CD14-positive monocyte (primary cell): ENCODE data around the genes ARL15, SNX18 and DHX29.

- CAGE, long polyA plus RNA = no peak
Observed at GRCh38 chr5:53616126-53616478, 55.7 kb downstream of the NDUFS4 start.

DNA sequence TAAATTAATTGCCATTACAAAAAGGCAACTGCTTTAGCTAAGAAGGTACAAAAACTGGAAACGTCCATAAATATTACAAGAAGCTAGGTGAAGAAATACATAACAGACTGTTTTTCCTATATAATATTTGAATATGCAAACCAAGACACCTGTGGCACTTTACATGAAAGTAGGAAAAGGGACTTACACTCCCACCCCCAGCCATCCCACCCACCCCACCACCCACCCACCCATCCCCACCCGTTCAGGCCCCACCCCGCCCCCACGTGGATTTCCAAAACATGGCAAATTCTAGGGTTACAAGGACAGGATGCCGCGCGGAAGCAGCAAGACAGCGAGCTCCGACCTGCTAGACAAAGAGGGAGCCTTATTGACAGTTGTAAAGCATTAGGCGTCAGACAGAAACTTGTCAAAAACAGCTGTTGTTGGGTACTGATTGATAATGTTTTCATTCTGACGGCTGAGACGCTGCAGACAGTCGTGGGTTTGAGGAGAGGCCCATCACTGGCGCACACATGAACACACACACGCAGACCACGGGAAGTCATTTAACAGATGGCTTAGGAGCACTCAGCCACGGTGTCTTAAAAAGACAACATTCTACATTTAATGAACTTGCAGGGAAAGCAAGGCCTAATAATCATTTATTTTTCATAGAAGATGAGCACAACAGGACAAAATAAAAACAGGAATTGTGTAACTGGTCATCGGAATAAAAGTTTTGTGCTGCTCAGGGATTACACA lies 323.9 kb downstream of the NDUFS4 start:
- CAGE, long polyA plus RNA = no peak

DNA sequence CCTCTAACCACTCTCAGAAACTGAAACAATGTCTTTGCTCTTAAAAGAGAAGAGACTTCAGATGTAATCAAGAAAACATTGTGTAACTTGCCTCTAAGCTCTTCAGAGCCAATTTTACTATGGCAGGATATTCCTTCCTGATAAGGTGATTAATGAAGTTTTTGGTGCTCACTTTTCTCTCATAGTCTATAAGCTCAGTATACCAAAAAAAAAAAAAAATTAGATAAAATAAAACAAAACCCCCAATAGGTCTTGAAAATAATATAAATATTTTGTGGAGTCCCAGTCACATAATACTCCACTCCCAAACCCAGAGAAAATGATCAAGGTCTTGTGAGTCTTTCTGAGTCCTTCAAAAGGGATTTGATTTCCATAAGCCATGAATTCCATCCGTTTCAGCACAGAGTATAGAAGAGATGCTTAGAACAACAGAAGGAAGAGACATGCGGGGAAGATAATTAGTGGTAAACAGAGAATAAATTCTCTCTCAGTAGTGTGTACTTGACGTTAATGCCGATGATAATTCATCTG lies 325.5 kb downstream of the NDUFS4 start:
- CAGE, long polyA plus RNA = no peak

DNA sequence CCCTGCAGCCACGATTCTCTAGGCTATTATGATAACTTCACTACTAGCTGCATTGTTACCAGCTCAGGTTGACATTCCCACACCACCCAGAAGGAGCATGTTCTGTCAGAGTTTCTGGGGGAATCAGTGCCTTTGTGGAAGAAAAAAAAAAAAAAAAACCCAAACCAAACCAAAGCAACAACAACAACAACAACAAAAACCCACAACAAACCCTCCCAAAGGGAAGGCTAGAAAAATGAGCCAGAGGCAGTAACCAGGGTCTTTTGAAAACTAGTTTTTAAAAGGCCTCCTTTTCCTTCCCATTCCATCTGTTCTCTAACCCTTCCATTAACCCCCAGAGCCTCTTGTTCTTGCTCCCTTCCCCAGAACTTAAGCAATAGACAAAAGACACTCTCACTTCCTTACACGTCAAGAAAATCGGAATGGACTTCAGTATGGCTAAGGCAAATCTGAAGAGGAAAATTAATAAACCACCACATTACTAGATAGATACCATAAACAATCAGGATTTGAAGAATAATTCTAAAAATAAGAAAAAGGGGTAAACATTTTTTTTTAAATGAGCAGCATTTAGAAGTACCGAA lies 292.8 kb downstream of the ARL15 start:
- CAGE, long polyA plus RNA = no peak

DNA sequence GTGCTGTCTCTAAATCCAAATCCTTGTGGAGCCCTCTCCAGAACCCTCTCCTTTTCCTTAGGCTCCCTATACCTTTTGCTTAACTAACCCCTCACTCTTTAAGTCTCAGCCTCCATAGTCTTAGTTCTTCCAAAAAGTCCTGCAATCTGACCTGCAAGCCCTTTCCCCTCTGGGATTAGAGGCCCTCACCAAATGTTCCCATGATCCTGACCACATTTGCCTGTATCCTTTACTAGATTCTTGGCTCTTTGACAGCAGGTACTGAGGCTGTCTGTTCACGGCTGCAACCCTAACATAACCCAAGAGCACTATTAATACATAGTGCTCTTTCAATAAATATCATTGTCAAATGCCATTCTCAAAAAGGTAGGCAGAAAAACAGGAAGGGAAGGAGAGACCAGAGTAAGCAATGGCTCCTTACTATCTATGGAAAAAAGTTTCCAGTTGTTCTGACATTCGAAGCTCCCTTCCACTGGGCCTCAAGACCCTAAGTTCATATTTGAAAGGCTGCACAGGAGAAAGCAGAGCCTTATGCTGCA lies 78.3 kb downstream of the ARL15 start:
- CAGE, long polyA plus RNA = no peak

DNA sequence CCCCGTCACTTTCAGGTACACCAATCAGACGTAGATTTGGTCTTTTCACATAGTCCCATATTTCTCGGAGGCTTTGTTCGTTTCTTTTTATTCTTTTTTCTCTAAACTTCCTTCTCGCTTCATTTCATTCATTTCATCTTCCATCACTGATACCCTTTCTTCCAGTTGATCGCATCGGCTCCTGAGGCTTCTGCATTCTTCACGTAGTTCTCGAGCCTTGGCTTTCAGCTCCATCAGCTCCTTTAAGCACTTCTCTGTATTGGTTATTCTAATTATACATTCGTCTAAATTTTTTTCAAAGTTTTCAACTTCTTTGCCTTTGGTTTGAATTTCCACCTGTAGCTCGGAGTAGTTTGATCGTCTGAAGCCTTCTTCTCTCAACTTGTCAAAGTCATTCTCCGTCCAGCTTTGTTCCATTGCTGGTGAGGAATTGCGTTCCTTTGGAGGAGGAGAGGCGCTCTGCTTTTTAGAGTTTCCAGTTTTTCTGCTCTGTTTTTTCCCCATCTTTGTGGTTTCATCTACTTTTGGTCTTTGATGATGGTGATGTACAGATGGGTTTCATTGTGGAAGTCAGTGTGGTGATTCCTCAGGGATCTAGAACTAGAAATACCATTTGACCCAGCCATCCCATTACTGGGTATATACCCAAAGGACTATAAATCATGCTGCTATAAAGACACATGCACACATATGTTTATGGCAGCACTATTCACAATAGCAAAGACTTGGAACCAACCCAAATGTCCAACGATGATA lies 42.1 kb downstream of the ARL15 start:
- CAGE, long polyA plus RNA = no peak

DNA sequence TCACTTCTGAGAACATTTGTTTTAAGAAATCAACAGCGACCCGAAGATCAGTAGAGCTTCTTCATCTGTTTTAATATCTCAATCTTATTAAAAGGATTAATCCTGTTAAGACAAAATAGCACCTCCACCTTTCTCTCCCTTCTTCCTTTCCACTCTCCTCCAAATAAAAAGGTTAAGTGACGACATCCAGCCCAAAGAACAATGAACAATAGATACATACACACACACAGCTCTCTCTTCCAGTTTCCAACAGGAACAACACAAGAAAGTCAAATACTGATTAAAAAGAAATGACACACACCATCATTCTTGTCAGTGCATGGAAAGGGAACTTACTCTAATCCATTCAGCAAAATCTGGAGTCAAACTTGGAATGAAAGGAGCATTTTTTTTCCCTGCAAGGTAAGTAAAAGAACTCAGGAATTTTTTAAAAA lies 2.8 kb downstream of the ARL15 start:
- CAGE, long polyA plus RNA = no peak

DNA sequence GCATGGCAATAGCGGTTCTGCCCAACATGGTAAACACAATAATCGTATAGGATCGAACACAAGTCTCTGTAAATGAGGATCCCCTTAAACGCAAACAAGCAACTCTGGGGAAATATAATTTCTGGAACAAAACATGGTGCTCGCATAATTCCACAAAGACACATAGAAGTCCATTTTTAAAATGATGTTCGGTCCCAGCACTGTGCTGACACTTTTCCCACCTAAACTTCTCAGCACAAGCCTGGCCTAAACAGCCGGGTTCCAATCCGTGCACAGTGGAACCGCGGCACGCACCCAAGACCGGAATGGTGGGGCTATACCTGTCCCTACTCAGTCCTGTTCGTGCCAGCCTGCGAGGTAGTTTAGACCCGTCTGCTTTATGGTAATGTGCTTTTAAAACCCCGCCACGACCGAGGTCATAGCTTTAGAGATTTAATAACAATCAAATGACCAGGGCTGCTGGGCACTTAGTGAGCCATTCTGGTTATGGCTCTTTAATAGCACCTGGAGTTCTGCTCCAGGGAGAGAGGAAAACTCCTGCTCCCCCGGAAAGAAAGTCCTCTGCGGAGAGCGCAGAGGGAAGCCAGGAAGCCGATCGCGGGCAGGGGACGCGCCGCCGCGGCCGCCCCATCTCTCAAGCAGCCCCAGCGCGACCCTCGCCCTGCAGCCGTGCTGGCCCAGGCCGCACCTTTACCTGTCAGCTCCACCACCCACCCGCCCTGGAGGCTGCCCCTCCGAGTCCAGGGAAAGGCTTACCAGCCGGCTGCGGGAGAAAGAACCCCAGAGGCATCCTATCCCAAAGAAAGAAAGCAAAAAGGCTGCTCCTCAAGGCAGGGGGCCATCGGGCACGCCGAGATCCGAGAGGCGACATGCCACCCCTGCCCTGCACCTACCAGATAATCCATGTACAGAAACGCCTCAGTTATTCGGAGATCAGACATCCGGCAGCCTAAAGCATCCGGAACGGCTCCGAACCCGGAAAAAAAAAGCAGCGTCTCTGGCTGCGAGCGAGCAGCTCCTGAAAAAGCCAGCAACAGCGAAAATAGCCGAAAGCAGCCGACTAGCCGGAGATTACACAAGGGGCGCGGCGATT lies at the start of gene ARL15:
Gene ARL15, minus strand, starts transcription at position 1,035 of the 1,093 bp plus-strand sequence.
- CAGE, long polyA plus RNA = no peak

DNA sequence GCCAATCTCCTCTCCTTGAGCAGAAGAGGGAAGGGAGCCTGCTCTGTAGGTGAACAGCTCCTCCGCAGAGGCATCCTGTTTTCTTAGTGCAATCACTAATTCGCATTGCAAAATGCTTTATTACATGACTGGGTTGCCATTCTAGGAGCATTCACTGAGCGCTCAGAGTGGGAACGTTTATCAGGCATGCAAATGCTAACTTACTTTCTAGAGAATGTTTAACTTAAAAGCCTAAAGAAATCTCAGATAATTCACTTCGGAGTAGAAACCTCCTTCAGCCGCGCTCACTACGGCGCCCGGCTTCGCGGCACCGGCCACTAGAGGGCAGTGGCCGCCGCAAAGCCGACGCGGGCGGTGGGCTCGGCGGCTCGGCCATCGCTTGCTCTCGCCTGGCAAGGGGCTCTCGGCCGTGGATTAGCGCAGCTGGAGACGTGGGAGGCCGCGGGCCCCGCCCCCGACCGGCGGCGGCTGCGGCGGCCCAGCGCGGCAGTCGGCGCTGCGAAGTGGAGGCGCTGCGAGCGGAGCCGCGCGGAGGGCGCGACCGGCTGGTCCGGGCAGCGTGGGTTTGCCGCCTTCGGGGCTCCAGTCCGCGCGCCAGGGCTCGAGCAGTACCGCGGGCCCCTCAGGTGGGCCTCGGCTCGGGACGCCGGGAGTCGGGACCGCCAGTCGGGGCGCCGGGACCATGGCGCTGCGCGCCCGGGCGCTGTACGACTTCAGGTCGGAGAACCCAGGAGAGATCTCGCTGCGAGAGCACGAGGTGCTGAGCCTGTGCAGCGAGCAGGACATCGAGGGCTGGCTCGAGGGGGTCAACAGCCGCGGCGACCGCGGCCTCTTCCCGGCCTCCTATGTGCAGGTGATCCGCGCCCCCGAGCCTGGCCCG lies at the start of gene SNX18:
Gene SNX18, plus strand, starts transcription at position 489 of the 880 bp plus-strand sequence.
- CAGE, long polyA plus RNA = no peak

GRCh38 chr5:54526470-54527281 lies 9.1 kb downstream of the SNX18 start:
- CAGE, long polyA plus RNA = no peak

DNA sequence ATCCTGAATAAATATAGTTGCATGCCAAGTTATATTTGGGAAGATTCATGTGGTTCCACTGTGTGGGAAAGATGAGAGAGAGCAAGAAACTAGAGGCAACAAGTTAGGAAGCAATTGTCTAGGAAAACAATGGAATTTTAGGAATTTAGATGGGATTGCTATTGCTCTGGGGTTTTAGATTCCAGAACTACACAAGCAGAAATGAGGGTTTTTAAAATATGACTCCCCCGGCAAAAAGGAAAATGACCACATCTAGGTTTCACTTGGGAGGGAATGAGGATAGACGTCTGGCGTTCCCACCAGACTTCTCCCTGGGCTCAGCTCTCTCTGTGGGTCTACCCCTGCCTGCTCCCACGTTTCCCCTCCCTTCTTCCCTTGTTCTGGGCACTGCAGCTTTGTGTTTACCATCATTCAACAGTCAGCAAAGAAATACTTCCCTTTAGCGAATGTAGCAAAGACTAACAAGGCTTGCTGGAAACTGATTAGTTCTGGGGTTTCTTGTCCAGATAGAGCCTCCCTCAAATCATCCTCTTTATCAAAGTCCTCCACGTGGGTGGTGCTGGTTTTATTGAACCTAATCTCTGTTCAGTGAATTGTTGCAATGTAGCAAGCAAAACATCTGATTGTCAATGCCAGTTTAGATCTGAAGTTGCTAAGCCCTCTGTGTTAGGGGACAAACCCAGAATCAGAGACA lies 63.8 kb downstream of the SNX18 start:
- CAGE, long polyA plus RNA = no peak

DNA sequence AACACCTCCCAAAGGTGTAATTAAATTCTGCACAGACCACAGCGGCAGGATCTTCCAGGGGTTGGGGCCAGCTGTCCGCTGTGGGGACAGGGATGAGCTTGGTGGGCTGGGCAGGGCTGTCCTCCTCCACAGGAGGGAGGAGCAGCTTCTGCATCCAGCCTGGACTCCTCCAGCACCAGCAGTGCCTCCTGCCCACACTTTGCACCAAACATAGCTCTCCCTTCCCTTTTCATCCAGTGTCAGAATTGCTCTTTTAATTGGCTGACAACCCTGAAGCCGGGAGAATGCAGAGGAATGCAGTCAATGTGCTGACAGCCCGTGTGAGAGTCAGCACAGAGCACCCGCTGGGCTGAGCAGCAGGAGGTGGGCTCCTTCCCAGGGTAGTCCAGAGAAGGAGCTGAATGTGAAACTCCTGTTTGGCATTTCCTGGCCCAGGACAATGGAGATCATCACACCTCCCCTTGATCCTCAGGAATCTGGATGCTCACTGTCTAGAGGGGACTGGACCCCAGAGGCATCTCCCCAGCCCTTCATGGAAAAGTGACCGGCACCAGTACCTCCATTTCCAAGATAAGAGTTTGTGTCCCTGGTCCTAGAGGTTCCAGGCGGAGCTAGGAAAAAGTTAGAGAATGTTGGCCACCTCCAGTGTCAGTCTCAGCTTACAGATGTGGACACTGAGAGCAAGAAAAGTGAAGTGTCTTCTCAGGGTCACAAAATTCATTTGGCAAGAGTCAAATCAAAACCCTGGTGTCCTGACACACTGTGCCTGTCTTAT lies 201.9 kb downstream of the SNX18 start:
- CAGE, long polyA plus RNA = no peak

DNA sequence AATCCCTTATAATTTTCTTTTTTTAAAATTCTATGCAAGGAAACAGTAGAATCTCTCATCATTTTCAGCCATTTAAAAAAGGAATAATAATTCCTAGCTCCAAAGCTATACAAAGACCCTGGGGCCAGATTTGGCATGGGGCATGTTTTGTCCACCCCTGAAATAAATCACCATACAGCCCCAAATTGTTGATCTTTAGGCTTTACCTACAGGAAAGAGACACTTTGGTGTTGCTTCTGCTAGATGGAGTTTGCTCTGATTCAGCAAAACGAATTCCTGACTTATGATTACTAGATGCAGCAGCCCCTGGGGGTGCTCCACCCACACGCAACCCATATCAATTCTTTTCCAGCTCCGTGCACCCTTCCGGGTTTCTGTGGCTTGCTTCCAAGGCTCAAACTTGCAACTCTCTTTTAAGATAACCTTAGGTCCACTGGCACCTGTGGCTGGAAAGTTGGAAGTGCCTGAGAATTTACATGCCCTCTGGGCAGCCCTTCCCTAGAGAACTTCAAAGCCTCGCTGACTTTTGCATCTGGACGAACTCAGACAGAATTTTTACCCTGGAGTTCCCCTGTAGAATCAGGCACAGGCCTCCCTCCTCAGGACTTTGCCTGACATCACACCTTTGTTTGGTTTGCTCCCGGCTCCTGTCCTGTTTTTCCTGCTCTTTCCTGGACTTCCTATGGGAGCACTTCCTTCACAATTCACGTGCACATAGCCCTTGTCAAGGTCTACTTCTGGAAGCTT lies 224.8 kb downstream of the SNX18 start:
- CAGE, long polyA plus RNA = no peak

DNA sequence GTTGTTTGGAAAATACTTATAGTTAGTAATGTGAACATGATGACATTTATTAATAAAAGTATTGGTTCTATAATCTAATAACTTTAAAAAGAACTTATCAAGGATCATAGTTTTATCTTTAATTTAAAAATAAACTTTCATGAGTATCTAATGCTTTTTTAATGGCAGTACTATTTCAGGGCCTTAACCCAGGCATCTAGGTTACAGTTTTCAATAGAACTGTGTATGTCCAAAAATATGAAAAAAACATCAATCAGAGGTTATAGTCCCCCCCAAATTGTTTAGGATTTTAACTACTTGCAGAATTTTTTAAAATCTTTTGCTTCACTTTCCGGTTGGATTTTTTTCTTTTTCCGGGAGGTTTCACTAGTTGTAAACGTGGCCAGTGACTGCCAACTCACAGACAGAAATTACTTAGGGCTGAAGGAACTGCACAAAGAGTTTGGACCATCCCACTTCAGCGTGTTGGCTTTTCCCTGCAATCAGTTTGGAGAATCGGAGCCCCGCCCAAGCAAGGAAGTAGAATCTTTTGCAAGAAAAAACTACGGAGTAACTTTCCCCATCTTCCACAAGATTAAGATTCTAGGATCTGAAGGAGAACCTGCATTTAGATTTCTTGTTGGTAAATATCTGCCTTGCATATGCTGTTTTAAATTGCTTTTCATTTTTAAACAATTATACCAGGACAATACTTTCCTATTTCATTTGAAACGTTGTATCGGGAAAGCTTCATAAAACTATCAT lies 835 bp downstream of the GPX8 start:
- CAGE, long polyA plus RNA = no peak

DNA sequence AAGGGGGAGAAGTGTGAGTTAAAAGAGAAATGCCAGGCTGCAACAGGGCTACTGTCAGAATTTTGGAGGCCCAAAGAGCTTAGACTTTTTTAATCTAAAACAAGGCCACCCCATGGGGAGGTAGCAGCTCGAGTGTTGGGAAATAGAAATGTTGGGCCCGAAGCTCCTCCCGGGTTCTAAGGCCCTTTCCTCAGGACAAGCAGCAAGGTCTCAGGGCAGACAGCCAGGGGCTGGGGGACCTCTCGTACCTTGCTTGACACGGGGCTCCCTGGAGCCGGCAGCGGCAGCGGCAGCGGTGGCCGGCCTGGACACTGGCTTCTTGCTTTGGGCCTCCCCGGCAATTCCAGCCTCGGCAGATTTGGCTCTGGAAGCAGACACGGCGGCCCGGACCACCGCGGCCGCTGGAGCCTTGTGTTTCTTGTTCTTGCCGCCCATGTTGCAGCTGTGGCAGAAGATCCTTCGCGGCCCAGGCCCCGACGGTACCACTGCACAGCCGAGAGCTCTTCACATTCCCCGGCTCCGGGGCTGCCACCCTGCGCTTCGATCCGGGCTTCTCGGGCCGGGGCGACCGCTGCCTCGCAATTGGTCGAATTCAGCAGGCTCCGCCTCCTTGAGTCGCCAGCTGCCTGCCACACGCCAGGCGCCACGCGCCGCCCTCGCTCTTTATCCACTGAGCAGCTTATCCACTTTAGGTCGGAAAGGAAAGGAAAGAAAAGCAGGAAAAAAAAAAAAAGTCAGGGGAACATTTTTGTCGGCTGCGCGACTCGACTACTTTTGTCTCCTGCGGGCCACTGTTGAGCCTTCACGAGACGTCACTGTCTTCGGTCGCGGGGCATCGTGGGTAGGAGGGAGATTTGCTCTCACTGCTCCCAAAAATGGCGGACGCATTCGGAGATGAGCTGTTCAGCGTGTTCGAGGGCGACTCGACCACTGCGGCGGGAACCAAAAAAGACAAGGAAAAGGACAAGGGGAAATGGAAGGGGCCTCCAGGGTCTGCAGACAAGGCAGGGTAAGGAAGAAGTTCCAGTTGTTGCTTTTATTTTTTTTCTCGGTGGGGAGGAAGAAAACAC lies at the start of gene DHX29:
Gene DHX29, minus strand, starts transcription at position 556 of the 1,070 bp plus-strand sequence.
- CAGE, long polyA plus RNA = start-site peak on the plus strand centred at position 643 of the sequence, 98 bp wide, 17 and 29 reads in 2 replicates; start-site peak on the plus strand centred at position 856 of the sequence, 33 bp wide, 231 and 213 reads in 2 replicates

DNA sequence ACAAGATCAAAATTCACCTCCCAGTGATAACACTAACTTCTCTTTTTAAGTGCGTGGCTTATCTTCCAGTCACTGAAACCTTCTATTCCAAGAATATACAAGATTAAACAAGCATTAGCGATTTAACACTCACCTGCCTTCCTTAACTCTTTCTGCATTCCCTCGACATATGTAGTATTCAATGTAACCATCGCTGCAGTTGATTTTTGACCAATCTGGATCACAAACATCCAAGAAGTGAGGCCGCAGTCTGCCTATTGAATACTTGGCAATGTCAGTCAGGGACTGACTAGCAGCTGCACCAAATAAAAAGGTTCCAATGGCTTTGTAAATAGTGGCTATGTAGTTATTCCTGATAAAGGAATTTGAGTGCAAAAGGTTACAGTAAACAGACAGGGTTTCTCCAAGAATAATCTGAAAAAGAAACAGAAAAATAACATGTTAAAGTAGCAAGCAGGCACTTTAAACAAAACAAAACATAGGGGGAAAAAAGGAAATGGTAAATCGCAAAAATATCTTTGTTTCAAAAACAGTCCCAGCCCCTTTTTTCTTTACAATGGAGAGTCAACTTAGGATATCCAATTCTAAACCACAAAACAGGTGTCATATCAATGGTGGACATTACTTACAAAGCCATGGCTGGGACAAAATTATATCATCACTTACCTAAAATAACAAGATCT lies 66.9 kb downstream of the PLPP1 start:
- CAGE, long polyA plus RNA = no peak

- CAGE, long polyA plus RNA = no peak
Observed at GRCh38 chr5:55473636-55474101, 61.1 kb downstream of the PLPP1 start.

GRCh38 chr5:55517711-55518278 lies 17.0 kb downstream of the PLPP1 start:
- CAGE, long polyA plus RNA = no peak

DNA sequence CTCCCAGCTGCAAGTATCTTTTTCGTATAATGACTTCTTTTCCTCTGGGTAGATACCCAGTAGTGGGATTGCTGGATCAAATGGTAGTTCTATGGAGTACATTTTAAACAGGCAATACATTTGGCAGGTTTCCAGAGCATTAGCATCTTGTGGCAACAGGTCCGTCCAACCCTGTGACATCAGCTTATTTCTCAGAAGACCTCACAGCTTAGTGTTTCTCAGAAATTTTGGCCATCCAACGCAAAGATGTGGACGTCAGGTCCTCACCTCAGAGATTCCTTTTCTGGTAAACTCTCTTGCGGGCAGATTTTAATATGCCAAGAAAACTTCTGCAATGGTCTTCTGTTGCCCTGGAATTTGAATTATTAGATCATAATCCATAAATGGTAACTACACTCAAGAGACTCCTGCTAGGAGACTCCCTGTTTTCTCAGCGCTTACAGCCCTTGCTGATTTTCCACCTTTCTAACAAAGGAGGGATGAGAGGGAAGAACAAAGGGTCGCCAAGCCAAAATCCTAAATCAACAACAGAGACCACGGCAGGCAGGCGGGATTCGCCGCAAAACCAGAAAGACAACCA lies 34.0 kb upstream of the PLPP1 start:
- CAGE, long polyA plus RNA = no peak

GRCh38 chr5:55594495-55594805 lies 59.7 kb upstream of the PLPP1 start:
- CAGE, long polyA plus RNA = no peak